Left cardiac atrium (tissue), 1 donor: ENCODE measurements around the genes FSTL1, RABL3, FBXO40 and PARP14.

GRCh38 chr3:119958596-119958972, 135.7 kb downstream of the GSK3B start:
- PRO-cap, result no peak

GRCh38 chr3:119979283-119979706, 115.0 kb downstream of the GSK3B start:
- PRO-cap, result no peak

DNA sequence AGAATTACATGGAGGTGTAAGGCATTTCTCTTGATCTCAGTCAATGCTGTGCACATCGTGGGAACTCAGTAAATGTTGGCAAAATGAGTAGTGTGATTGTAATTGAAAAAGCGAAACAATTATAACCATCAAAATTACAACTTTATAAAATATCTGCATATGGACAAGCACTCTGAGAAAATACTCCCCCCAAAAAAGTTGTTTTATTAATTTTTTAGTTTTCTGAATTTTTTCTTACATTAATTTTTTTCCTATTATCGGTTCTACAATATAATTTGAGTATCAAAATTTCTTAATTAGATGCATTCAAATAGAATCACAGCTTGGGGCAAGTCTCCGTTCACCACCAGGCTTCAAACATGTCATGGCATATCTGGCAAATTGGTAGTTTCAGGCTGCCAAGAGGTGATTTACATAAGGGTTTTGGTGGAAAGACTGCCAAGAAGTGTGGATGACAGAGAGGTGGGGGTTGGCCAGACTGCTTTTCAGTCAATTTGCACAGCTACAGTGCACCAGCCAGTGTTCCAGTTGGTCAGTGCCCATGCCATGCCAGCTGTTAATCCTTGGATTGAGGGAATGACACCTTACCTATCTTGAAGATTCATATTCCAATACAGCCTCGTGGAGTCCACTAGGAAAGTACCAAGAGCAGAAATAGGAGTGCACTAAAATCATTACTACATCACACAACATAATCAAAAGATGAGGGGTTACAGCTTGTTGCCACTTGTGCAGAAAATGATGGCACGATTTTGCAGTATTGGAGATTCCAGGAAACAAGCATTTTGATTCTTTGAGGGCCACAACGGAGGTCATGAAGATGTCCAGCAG, 8.4 kb upstream of the GSK3B start:
- PRO-cap, result no peak

GRCh38 chr3:120348420-120348994, 647 bp downstream of the LRRC58 start:
- PRO-cap, result no peak

DNA sequence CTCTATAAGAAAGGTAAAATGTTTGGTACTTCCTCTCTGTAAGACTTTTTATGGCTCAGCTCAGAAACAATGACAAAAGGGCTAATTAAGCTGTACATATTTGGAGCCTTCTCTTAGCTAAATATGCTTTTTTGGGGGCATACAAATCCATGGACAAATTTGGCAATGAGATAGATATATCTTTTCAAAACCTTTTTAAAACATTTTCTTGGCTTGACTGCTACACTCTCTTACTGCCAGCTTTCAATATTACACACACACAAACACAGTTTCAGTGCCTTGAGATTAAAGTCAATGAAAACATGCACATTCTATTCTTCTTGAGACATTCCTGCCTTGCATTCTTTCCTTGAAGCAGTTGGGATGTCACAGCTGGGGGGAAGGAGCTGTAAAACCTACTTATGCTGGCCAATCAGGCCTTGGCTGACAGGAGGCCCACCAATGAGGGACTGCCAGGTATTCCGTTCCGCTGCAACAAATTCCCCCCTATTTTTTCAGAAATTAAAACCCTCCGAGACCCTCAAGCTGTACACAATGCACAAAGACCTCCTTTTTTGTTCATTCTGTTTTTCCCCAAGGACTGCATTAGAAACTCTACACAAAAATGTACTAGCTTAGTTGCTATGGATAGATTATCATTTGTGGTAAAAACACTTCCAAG, 18.7 kb downstream of the FSTL1 start:
- PRO-cap, result no peak

DNA sequence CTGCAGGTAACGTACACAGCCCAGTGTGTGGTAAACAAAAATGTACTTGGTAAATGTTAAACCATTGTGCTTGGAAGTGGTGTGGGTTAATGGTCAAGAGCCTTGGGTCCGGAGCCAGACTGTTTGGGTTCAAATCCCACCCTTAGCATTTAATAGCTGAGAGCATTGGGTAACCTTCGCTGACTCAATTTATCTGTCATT, 1.6 kb downstream of the FSTL1 start:
- PRO-cap, result no peak

DNA sequence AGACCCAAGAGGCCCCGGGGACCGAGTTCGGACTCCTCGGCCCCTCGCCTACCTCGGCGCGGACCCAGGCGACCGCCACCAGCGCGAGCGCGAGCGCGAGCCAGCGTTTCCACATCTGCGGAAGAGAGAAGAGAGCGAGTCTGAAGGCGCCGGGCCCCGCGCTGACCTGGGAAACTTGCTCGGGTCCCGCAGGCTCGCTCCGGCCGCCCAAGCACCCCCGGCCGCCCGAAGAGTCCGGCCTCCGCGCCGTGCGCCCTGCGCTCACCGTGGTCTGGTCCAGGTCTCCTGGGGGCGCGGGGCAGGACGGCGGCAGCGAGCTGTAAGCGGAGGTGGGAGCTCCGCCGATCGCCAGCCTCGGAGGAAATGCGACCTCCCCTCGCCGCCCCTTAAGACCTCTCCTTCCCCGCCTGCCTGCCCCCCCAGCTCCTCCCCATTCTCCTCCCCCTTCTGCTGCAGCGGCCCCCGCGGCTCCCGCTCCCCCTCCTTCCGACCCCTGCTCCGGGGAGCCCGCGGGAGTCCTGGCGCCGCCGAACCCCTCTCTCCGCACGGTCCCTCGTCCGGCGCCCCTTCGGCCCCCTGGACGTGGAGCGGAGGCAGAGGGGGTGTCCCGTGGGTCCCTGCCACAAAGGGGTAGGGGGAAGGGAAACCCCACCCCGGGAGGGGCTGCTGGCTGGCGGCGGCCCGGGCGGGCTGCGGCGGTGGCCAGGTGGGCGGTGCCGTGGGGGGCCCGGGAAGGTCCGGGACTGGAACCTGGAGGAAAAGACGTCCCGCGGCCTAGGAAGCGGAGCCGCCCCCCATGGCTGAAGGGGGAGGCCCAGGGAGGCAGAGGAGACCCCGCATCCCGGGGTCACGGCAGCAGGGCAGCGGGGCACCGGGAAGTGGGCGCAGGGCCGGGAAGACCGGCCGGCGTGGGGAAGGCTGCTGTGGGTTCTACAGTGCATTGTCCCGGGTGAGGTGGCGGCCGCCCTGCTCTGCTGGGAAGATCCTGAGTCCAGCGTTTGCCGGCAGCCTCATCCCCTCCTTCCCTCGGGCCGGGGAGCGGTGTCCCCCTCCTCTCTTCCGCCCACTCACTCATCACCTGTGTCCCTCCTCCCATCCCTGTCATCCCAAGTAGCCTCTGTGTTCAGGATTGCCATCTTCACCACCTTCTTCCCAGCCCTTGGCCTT, at the start of gene FSTL1:
Gene FSTL1, minus strand, starts transcription at position 361 of the 1,167 bp plus-strand sequence.
- PRO-cap, result bidirectional peak, plus-strand start at position 733 of the sequence, minus-strand start at position 360 of the sequence

DNA sequence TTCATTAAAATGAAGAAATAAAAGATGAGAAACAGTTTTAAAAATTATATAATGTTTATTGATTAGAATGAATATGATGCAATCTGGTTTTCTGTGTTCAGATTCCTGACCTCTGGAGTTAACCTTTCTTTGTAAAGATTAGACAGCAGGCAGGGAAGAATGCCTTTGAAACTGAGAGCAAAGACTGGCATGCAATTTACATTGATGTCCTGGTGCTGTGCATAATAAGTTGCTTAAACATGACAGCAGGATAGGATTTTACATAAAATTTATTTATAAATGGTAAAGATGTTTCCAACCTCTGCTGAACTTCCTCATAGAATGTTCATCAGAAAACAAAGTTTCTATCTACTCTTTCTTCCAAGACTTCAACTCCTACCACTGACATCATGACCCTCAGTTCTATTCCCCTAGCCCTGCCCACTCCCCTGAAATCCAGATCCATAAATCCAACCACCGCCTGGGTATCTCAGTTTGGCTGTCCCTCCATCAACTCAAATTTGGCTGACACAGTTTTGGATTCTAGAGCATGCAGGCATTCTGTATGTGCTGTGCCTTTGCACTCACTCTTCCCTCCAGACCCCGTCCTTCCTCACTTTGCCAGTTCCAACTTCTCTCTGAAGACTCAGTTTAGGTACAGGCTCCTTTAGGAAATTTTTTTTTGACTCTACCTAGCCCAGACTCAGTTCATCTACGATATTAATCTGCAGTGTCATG, 1.6 kb downstream of the HGD start:
- PRO-cap, result no peak

DNA sequence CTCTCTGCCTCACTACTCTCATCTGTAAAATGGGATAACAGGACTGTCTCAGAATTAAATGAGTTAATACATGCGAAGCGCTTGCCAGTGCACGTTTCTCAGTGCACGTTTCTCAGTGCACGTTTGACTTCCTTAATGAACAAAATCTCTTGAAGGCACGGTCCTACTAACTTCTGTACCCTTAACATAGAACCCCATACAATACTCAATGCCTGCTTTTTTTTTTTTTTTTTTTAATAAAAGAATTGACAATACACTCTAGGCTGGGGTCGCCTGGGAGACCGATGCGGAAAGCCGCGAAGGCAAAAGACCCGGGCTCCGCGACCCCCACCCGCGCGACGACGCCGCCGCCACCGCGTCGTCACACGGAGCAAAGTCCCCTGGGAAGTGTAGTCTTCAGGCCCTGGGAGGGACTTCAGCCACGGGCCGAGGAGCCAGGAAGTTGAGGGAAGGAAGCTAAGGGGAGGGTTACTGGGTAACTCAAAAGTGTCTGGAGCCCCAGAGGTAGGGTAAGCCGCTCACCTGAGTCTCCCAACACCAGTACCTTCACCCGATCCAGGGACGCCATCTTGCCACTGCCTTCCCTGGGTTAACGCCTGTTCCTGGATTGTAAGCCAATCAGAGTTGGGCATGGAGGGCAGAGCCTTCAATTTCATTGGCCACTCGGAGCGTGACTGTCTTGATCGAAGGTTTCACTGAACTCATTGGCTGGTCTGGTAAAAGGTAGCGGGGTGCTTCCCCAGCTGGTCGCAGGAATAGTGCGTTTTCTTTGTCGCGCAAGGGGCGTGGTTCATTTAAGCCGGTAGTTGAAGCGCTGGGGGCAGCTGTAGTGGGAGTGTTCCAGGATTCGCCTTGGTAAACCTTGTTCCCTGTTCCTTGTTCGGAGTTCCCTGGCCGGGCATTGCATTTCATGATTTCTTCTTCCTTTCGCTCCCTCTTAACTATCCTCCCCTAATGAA, at the start of gene RABL3:
Gene RABL3, minus strand, starts transcription at position 577 of the 959 bp plus-strand sequence.
- PRO-cap, result unidirectional peak, minus-strand start at position 340 of the sequence; bidirectional peak, plus-strand start at position 805 of the sequence, minus-strand start at position 577 of the sequence

DNA sequence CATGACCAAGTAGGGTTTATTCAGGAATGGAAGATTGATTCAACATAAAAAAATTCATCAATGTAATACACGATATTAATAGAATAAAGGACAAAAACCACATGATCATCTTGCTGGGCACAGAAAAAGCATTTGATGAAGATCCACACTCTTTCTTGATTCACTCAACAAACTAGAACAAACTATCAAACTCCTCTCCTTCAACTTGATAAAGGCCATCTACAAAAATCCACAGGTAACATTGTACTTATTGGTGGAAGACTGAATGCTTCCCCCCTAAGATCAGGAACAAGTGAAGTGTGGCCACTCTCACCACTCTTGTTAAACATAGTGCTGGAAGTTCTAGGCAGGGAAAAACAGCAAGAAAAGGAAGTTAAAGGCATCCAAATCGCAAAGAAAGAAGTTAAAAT, 1.7 kb upstream of the FBXO40 start:
- PRO-cap, result no peak

DNA sequence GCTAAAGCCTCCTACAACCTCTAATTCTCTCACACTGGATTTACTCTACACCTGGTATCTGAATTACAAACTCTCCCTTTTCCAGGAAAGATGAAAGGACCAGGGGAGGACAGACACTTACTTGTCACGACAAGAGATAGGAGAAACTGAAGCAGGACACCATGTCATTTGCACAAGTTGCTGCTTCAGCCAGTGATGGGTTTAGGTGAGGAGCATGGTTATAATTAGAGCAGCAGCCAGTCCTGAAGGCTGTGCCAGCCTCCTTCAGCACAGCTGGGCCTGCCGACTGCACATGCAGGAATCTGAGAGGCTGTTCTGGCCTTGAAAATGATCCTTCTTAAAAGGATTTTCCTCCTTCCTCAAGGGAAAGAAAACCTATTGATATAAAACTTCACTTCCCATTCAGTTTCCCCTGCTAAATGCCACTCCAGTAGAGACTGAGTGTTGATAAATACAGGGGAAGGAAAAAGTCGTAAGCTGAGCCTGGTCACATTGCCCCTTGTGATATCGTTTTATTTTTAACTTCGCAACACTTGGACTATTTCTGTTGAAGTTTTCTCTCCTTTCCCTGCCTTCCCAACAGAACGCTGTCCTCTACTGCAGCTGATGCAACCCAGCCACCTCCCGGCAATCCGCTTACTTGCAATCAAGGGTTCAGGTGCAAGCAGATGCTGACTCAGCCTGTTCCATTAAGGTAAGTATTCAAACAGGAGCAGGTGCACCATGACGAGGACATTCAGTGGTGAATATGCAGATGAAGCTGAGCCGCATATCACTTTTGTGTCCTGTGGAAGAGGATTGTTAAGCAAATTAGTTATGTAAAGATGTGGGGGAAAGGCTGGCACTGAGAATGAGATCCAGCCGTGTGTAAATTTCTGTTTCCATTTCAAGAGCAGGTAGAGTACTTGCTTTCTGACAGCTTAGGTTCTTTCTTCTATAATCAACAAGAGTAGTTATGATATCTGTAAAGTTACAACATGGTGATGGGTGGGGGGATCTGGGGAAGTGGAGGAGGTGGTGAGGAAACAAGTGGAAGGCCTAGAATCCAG, at the start of gene FBXO40:
Gene FBXO40, plus strand, starts transcription at position 571 of the 1,049 bp plus-strand sequence.
- PRO-cap, result no peak

GRCh38 chr3:121748495-121748756, 1.1 kb downstream of the GOLGB1 start:
- PRO-cap, result no peak

GRCh38 chr3:121919114-121919504, 24.9 kb downstream of the SLC15A2 start:
- PRO-cap, result no peak

GRCh38 chr3:121995016-121995953, 26.8 kb downstream of the ILDR1 start:
- PRO-cap, result no peak

- PRO-cap, result no peak
Measured at GRCh38 chr3:122003006-122003359, 19.1 kb downstream of the ILDR1 start.

- PRO-cap, result no peak
Measured at GRCh38 chr3:122064266-122064776, 9.2 kb downstream of the CD86 start.

- PRO-cap, result no peak
Measured at GRCh38 chr3:122414825-122415930, 684 bp downstream of the WDR5B start.

GRCh38 chr3:122565036-122565352, 856 bp downstream of the DTX3L start:
- PRO-cap, result no peak

- PRO-cap, result no peak
Measured at GRCh38 chr3:122679096-122679795, 1.4 kb upstream of the PARP14 start.

GRCh38 chr3:122680458-122681442, at the start of gene PARP14:
TSS of gene PARP14 (plus strand) at chr3:122680839.
- PRO-cap, result bidirectional peak, plus-strand start at chr3:122680859, minus-strand start at chr3:122680767